ENCODE measurements around a stretch of chr2.

DNA sequence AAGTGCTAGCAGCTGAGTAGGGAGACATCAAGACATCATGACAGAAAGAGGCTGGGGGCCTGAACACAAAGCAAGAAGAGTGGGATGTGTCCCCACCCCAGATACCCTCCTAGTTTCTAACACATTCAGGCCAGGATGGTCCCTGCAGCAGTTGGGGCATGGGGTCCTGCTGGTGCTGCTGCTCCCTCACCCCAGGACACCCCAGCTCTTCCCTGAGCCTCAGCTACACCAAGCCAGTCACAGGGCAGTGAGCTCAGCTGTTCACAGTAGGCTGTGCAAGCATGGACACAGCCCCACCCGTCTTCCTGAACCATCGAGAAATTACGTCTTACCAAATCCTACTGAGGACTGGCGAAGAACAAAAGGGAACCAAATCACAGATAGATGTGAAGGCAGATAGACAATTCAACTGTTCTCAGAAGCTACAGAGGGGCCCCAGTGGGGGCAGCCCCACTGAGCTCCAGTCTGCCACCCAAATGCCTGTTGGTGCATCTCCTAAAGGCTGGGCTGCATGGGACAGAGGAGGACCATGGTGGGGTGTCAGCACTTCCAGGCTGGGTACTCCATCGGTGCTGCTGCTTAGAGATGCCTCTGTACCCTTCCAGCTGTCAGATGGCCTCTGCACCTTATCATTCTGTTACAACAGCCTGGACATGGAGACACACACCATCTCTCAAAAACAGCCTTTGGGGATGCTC, 60.7 kb downstream of the HDAC4 start:
- RRBS, 2 experiments, result no CpG with 5 or more reads among the region's 5 CpGs

DNA sequence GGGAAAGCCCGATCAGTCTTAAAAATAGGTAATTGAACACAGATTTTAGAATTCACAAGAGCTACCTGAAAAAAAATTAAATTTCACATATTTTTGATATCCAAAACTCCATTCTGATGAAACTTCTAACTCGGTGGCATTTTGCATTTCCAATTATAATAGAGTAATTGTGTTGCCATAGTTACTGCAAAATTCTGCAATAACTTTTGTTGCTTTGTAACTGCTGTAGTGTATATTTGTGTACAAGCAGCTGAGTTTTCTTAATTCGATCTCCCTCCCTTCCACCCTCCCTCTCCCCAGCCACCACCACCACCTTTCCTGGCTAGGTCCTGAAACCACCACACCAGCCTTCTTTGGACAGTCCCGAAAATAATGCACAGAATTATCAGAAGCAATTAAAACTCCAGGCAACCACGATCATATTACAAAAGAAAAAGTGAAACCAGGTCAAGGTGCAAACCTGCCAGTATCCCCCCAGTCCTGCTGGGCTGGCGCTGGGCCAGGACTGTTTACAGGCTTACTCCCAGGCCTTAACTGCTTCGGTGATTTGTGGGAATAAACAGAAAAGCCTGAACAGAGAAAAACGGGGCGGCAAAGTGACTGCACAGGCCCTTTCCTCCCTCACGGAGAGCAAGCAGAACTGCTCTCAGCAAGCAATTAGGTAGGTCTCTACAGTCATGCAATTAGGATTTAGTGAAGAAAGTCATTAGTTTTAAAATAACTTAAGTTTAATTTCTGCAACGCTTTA, 1.5 kb downstream of the HDAC4 start:
- RRBS, 2 experiments, result no CpG with 5 or more reads among the region's 11 CpGs

DNA sequence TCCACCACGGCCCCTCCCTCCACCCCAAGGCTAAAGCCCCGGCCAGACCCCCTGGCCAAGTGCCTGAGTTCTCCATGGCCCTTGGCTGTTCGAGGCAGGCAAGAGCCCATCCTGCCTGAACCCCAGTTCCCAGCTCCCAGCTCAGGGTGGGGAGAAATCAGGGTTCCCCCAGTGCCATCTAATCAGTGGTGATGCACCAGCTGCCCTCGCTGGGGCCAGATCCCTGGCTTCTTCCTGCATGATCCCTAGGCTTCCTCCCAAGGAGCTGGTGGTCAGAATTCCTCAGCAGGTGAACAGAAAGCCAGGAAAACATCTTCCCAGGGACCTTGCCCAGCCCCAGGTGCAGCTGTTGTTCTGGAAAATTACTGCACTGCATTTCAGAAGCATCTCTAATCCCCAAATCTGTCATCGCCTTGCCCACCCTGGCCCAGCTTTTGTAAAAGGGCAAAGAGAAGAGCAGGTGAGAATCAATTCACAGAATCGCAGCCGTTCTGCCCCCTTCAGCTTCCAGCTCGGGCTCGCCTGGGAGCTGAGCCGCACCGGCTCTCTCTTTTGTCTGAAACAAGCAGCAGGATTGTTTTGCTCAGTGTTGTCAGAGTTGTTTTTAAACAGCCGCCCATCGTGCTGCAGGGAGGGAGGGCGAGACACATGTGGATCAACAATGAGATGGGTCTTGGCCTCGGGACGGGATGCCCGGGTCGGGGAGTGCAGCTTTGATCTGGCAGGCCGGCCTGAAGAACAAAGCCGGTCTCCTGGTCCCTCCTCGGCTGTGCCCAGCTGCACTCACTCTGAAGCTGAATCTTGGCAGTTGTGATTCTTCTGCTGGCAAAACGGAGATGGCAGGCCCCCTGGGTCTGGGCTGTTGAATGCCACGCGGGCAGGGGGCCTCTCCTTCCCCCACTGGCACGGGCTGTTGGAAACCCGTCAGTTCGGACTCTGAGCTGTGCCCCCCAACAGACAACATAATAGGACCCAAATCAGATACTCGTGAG, 39.6 kb upstream of the HDAC4 start:
- RRBS, 2 experiments, result no CpG with 5 or more reads among the region's 28 CpGs

DNA sequence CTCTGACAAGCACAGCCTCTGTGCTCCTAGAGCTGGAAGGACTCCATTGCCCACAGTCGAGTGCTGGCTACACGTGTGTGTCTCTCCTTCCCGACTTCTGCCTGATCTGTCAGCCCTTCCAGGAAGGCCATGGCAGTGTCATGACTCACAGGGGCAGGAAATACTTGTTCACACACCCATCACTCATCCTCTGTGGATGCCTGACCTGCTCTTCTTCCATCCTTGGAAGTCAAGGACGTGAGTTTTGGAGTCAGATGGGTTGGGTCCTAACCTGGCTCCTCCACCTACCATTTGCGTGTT, 43.4 kb upstream of the HDAC4 start:
- RRBS, 2 experiments, result no CpG with 5 or more reads among the region's 5 CpGs

DNA sequence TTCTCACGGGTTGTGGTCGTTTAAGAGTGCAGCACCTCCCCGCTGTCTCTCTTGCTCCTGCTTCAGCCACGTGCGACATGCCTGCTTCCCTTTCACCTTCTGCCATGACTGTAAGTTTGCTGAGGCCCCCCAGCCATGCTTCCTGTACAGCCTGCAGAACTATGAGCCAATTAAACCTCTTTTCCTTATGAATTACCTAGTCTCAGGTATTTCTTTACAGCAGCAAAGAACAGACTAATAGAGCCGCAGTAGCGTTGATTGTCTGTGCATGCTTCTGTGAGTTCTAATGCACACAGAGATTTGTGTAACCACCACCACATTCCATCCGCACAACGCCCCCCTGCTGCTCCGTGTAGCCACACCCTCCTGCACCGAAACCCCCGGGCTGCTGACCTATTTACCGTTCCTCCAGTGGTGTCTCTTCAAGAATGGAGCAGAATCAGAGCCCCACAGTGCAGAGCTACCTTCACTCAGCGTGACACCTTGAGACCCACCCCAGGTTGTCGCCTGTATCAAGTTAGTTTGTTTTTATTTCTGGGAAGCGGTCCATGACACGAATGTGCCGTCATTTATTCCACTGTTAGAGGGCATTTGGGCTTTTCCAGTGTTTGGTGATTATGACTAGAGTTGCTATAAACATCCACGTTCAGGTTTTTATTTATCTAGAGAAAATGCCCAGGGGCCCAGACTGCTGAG, 267.0 kb downstream of the NDUFA10 start:
- RRBS, 2 experiments, result no CpG with 5 or more reads among the region's 19 CpGs

DNA sequence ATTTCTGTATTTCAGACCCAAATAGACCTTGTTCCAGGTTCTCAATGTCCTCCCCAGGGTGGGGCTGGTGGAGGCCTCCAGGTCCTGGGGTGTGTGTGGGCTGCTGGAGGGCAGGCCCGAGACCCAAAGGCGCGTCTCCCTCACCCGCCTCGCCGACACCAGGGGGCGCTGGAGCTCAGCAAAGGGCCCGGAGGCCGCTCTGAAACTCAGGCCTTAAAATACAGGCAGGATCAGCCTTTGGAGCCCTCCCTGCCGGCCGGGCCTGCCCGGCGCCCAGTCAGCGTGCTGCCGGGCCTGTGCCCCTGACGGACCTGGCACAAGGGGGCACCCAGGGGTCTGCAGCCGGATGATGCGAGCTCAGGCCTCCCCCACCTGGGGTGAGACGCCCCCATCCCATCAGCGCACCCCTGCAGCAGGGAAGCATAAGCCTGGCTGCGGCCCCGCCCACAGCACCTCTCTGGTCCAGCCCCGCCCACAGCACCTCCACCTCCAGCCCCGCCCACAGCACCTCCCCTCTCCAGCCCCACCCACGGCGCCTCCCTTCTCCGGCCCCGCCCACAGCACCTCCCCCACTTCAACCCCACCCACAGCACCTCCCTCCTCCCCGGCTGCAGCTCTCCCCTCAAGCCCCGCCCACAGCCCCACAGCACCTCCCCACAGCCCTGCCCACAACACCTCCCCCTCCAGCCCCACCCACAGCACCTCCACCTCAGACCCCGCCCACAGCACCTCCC, 92.6 kb upstream of the OTOS start:
- RRBS, 2 experiments, result 2 to 11% methylated on average over 9 of the region's 31 CpGs

- RRBS, 2 experiments, result 43 to 46% methylated on average over 2 of the region's 9 CpGs
These were observed 96.0 kb upstream of the OTOS start for GRCh38 chr2:240236302-240236928.

GRCh38 chr2:240438657-240439199, 3.3 kb downstream of the GPC1 start:
- RRBS, 2 experiments, result 12 to 17% methylated on average over 5 of the region's 13 CpGs

DNA sequence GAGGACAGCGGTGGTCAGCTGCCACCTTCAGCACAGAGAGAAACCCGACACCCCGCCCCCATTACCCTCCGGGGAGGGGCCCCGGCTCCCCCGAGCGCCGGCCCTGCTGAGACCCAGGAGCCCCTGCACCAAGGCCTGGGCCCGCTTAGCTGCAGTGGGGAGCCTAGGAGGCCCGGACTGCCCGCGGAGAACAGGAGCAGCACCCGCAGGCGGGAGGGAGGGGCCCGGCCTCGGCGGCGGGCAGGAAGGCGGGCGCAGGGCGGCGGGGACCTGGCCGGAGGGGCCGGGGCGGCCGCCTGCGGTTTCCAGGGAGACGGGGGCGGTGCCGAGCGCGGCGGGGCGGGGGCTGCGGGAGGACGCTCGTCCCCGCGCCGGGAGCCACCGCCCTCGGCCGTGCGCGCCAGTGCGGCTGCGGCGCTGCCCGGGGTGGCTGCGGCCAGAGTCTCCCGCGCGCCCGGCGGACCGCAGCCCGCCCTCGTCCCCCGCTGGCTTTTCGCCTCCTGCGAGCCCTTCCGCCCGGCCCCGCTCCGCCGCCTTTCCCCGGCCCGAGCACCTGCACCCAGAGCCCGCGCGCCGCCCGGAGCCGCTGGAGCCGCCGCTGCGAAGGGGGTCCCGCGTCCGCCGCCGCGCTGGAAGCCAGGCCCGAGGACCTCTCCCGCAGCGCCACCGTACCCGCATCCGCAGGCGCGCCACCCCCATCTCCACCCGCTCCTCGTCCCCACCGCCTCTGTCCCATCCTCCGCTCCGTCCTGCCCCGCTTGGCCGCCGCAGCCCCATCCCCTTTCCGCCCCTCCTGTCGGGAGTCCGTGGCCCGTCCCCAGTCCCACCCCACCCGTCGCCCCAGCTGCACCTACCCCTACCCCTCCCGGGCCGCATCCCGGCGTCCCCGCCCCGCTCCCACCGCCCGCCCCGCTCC, 17.2 kb downstream of the GPC1 start:
- RRBS, 2 experiments, result 1 to 5% methylated on average over 54 of the region's 114 CpGs

DNA sequence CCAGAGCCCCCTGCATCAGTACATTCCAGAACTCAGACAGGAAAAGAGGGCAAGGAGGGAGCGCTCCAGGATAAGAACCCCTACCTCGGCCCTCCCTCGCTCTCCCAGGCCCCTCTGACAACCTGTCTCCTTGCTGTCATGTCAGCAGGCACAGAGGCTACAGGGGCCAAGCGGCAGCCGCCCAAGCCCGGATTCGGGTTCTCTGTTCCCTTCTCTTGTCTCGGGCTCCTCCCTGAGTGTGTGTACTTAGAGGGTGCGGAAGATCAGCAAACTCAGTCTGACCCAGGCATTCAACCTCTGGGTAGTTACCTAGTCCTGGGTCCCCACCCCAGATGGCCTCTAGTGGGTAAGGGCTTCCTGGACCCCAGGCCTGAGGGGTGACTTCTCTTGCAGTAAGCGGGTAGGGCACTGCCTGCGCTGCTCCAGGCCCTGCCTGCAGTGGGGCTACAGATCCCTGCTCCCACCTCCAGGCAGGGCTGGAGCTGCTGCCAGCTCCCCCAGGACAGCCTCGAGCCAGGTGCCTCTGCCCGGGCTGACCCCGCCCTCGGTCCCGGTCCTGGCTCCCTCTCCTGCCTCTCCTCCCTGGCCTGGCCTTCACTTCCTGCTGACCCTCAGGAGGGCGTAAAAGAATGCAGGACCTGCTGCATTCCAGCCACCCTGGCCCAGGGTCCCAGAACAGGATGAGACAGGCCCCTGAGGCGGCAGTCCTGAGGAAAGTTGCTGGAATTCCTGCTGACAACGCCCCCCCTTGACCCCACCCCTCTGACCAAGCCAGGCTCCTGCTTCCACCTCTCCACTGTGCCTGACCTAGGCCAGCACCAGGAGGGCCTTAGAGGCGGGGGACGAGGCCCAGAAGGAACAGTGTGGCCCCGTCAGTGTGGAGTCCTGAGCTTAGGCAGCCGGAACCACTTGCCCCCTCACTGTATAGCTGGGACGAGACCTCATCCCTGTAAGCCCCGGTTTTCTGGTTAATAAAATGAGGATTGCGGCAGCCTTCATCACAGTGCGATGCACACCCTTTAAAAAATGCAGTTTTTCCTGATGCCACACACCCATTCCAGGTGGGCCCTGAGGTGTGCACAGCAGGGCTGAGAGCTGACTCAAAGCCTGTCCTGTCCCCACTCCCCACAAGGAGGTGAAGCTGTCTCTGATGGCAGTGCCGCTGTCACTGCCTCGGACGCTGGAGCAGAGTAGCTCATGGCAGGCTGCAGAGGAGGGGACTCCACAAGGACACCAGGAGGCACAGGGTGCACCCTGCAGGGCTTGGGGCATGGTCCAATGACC, 22.1 kb downstream of the GPC1 start:
- RRBS, 2 experiments, result 73 to 82% methylated on average over 3 of the region's 30 CpGs

DNA sequence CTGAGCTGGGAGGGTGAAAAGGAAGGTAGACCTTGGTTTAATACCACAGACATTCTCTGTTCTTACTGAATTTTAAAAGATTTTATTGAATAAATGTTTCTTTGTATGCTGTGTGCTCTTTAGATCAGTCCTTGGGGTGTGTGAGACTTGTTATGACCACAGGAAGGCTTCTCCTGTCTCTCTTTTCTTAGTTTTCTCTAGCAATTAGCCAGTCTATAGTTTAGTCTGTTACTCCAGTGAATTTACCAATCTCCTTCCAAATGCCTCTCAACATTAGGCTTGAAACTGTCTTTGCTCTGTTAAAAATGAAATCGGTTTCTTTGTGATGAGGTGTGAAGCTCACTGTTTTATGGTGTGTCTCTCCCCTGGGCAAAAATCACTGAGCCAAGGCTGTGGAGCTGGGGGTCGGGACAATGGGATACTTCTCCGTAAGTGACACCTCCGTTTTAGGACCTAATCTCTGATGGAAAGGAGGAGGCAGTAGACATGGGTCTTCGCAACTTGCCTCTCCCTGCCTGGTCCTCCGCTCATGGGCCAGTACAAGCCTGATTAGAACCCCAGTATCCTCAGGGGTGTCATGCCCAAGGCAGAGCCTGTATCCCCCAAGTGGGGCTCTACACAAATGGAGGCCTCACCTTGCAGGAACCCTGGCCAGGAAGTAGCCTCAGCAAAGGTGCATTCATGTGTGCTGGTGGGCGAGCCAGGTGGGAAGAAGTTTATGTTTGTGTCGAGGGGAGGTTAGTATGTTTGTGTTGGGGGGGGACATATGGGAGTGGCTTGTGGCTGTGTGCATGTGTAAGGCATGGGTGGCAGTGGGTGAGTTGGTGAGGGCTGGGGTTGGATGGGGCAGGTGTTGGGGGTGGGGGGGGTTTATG, 60.1 kb downstream of the ANKMY1 start:
- RRBS, 2 experiments, result no CpG with 5 or more reads among the region's 8 CpGs

DNA sequence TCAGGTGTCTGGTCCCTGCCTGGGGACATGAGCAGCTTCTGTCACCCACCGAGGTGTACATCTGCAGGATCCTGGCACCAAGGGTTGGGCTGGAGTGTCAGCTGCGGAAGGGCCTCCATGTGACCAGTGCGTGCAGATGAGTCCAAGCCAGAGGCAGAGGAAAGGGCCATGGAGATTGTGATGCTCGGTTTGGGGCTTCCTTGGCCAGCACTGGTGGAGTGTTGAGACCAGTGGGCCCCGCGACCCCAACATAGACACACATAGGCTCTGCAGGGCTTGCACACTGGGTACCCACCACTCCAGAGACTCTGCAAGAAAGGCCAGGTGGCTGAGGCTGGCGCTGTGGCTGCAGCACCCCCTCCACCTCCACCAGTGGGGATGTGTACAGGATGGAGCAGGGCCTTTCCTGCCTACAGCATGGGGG, 1.1 kb downstream of the RNPEPL1 start:
- RRBS, 2 experiments, result no CpG with 5 or more reads among the region's 7 CpGs

GRCh38 chr2:240573505-240574204, 5.4 kb downstream of the RNPEPL1 start:
- RRBS, 2 experiments, result no CpG with 5 or more reads among the region's 24 CpGs

DNA sequence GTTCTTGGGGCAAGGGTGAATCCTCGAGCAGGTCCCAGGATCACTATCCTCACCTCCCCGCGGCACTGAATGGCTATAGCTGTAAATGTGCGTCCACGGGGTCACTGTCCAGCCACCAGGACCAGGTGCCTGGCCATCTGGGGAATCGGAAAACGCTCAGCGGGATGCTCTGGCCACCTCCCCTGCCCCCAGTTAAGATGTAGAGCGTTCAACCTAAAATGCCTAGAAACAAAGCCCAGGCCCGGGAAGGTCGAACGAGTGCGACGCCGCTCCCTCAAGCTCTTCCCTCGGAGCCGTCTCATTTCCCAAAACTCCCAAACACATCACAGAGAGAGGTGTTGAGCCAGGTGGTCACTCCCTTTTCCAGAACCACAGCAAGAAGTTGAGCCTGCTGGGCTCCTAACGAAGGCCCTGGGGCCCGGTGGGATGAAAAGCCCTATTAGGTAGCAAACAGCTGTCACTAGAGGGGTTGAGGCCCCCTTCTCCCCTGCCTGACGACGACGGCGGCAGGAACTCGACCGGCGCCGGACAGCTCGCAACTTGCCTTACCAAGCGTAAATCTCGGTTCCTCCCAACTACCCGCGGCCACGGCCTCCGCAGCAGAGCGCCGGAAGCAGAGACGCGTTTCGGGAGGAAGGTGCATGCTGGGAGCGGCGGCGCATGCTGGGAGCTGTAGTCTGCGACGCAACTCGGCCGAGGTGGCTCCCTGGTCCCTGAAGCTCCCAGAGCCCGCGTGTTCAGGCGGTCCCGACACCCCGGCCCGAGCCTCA, 638 bp upstream of the CAPN10 start:
- RRBS, 2 experiments, result 1 to 7% methylated on average over 16 of the region's 52 CpGs

DNA sequence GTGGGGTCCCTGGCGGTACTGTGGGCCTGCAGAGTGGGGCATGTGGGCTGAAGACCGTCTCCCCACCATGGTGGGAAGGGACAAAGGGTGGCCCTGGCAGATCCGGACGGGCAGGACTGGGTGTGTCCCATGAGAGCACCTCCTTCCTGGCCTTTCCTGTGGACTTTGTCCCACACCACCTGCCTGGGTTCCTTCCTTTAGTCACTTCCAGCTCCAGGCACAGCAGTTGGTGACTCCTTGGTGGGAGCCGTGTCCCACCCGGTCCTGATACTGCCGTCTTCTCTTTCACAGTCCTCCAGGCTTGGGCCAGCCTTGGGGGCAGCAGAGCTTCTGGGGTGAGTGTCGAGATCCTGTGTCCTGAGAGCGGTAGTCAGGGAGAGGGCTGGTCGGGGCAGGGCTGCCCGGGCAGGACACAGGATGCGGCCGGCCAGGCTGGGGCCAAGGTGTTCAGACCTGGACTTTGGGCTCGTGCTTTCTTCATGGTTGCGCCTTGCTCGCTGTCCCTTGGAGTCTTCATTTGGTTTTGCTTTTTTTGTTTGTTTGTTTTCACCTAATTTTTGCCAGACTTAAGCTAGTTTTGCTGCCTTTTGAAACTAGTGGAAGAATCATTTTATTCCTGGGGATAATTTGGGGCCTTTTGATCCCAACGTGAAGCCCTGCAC, 18.8 kb downstream of the CAPN10 start:
- RRBS, 2 experiments, result no CpG with 5 or more reads among the region's 17 CpGs

DNA sequence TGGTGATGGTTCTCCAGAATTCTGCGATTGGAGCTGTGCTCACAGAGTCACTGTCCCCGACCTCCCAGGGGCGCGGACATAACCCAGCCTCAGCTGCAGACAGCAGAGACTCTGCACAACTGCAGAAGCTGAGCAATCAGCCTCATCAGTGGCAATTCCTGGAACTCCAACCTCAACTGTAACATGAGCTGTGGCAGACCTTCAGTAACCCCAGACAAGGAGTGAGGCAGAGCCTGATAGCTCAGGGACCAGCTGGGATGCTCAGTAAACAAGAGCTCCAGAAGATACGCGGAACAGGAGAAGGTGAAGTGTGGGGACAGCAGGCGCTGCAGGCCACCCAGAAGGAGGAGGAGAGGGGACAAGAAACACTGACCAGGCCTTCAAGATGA, 12.4 kb upstream of the GPR35 start:
- RRBS, 2 experiments, result no CpG with 5 or more reads among the region's 7 CpGs

DNA sequence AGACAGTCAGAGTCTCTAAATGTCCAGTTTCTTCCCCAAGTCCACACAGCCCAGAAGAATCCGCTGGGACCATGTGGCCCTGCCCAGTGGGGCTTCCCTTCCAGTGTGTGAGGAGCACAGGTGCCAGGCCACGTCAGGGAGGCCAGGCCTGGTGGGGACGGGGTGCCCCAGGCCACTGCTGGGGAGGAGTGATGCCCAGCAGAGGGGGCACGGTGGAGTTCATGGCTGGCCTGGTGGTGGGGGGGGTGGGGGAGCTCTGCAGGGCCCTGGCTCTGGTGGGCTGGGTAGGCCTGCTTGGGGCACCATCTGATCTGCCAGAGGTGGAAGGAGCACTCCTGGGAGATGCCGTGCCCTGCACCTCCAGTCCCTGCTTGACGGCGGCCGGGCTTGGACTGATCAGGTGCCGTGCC, 1.5 kb upstream of the GPR35 start:
- RRBS, 2 experiments, result 92% methylated on average over 2 of the region's 9 CpGs; no CpG with 5 or more reads in 1 of the 2 experiments

- RRBS, 2 experiments, result no CpG with 5 or more reads among the region's 23 CpGs
These were observed 1.5 kb downstream of the GPR35 start for GRCh38 chr2:240626560-240627332.

GRCh38 chr2:240646085-240646705, 20.9 kb downstream of the GPR35 start:
- RRBS, 2 experiments, result no CpG with 5 or more reads among the region's 19 CpGs

GRCh38 chr2:240792177-240792701, 27.8 kb downstream of the KIF1A start:
- RRBS, 2 experiments, result no CpG with 5 or more reads among the region's 14 CpGs

Data from Panc1 (cell line).